OVCAR3 (cell line): ENCODE measurements around the gene PDXDC1.

DNA sequence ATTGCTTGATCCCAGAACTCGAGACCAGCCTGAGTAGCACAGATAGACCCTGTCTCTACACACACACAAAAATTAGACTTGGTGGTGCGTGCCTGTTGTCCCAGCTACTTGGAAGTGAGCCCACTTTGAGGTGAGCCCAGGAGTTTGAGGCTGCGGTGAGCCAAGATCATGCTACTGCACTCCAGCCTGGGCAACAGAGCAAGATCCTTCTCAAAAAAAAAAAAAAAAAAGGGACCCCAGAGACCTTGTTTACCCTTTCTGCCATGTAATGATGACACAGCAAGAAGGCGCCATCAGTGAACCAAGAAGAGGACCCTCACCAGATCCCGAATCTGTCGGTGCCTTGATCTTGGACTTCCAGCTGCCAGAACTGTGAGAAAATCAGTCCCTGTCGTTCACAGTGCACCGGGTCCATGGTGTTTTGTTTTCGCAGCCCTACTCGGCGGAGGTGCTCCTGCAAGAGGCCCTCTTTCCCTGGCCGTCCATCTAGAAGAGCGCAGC is 115.1 kb downstream of the SNX29 start:
- RRBS, result no CpG with 5 or more reads among the region's 13 CpGs

DNA sequence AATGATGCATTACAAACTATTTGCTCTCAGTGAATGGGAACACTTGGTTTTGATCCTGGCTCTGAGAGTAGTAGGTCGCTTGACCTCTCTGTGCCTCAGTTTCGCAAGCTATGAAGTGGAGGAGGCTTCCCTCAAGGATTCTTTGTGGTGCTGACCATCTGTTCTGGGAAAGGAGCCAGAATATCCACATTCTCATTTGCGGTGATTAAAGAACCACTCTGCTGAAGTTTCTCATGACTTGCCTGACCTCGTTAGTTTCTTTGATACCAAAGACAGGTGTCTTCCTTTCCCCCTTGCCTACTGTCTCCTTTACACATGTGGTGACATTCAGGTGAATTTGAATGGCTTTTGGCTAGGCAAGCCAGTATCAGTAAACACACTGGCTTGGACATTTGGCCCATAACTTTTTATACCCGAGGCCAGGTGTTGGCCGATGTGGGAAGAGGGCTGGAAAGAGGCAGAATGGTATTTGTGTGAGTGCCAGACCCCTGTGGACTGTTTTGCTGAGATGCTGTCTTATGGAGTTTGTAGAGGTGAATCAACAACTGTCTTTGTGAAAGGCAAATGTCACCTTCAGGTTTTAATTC is 116.1 kb downstream of the SNX29 start:
- RRBS, result no CpG with 5 or more reads among the region's 6 CpGs

GRCh38 chr16:12097250-12098174 is 121.0 kb downstream of the SNX29 start:
- RRBS, result no CpG with 5 or more reads among the region's 20 CpGs

DNA sequence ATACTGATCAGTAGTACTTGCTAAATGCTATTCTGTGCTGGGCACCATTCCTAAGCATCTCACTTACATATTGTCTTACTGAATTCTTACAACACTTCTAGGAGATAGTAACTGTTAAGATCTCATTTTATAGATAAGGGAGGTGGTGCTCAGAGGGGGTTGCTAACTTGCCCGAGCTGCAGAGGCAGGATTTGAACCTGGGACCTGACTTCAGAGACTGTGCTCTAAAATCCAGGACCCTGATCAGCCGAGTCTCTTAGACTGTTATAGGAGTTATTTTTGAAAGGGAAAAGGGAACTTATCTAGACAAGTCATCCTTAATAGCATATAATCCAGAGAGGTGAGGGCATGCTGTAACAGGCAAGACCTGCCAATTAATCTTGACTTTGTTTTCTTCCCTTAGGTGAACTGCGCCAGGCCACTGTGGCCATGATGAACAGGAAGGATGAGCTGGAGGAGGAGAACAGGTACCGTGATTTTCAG is 149.7 kb downstream of the SNX29 start:
- RRBS, result no CpG with 5 or more reads among the region's 4 CpGs

DNA sequence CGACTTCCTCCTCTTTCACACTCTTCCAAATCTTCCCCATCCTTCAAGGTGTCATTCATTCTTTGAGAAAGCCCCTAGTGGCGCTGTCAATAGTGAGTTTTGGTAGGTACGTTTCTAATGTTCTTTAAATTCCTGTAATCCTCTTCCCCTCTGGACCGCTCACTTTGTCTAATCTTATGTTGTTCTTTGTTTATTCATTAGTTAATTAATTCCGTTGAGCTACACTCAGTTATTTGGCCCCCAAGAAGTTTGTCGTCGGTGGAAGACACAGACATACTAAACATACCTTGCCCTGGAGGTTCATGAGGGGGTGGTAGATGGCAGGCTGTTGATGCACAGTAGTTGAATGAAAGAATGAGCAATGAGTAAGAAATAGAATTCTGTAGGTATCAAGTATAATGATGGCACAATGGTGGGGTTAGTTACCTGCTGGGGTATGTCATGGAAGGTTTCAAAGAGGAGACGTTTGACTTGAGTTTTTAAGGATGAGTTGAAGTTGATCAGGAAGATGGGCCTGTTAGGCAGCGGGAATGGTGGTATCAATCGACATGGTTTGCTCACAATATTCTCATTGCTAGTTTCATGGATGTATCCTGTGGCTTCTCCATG is 395.8 kb downstream of the SNX29 start:
- RRBS, result no CpG with 5 or more reads among the region's 10 CpGs

DNA sequence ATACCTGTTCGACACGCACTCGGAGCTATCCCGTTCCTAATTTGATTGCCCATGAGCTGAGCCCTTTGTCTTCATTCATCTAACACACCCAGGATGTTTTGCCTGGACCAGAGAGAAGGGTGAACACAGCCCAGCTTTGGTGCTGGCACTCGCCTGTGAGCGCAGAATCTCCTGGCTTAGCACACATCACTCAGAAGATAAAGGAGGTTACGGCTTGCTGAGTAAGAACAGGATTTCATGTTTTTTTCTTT is 267.8 kb downstream of the CPPED1 start:
- RRBS, result no CpG with 5 or more reads among the region's 7 CpGs

GRCh38 chr16:12552352-12552864 is 251.3 kb downstream of the CPPED1 start:
- RRBS, result no CpG with 5 or more reads among the region's 8 CpGs

- RRBS, result 4% methylated on average over 52 of the region's 74 CpGs
Measured at GRCh38 chr16:12901954-12902643, 701 bp downstream of the SHISA9 start.

DNA sequence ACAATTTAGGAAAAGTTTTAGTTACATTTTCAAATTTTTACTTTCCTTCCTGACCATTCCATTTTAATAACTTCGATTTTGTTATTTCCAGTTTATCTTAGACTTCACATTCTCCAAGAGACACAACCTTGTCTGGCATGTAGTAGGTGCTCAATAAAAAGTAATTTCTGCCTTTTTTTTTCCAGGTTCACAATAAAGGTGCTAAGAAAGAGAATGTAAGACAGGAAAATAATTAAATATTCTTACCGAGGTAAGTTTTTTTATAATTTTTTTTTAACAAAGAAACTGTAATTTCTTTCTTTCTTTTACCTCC is 7.9 kb downstream of the MRTFB start:
- RRBS, result no CpG with 5 or more reads among the region's 2 CpGs

DNA sequence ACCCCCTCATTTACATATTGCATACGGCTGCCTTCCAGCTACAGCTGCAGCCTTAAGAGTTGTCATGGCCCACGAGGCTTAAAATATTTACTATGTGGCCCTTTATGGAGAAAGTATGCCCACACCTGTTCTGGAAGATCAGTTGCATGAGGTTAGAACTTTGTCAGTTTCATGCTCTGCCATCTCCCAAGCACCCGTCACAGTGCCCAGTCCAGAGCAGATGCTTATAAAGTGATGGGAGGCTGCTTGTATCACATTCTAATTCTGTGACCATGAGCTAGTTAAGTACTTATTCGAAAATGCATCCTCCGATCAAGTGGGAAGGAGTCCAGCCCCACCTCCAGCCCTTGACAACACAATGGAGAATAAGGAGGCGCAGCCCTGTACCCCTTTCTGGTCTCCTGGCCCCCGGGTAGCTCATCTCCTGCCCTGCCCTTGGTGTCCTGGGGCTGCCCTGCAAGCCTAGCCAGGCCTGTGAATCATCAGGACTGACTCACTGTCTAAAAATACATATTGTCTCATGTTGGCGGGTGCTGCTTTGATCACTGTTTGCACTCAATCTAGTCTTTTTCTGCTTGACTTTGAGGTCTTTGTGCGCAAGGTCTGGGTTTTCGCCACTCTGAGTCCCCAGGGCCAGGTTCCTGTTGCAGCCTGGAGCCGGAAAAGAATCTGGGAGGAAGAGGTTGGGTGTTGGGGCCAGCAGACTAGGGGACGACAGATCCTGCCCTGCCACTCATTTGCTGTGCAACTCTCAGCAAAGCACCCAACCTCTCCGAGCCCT is 230.8 kb downstream of the PARN start:
- RRBS, result no CpG with 5 or more reads among the region's 13 CpGs

GRCh38 chr16:14486559-14487325 is 143.3 kb downstream of the PARN start:
- RRBS, result no CpG with 5 or more reads among the region's 20 CpGs

DNA sequence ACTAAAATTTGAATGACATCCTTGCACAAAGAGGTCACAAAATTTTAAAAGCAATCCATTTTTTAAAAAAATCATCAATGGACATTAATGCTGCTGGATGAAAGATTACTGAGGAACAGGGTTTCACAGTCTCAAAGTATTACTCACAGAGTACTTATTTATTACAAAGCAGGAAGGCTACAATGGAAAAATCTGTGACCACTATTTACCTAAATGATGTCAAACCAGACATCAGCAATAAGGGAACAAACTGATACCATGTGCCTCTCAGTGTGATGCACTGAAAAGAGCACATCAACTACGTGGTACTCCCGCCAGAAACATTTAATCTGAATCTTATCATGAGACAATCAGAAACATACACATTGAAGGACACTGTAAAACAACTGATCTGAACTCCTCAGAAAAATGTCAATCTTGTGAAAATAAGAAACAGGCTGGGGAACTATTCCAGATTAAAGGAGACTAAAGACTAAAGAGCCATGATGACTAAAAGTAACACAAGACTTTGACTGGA is 124.2 kb downstream of the PARN start:
- RRBS, result no CpG with 5 or more reads among the region's 2 CpGs

- RRBS, result no CpG with 5 or more reads among the region's 4 CpGs
Measured at GRCh38 chr16:14530661-14531059, 99.4 kb downstream of the PARN start.

GRCh38 chr16:14632272-14632512 is 559 bp upstream of the BFAR start:
- RRBS, result no CpG with 5 or more reads among the region's 11 CpGs

GRCh38 chr16:14974470-14975544 is at the start of gene PDXDC1:
TSS of gene PDXDC1 (plus strand) at chr16:14975026.
- RRBS, result 5% methylated on average over 15 of the region's 95 CpGs

DNA sequence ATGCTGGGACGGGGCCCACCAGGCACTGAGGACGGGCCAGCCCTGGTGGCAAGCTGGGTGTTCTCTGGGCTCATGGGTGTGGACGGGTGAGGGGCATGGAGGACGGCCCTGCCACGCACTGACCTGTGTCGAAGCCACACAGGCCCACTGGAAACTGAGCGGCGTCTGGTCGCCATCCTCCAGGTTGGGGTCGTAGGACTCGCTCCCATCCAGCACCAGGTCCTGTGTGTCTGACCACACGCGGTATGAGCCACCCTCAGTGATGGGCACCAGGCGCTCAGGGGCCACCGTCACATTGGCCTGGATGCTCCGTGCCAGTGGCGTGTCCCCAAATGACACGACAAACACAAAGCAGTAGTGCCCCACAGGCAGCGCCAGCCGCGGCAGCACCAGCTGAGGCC is 41.5 kb upstream of the RRN3 start:
- RRBS, result no CpG with 5 or more reads among the region's 21 CpGs

- RRBS, result no CpG with 5 or more reads among the region's 7 CpGs
Measured at GRCh38 chr16:15462486-15463057, 28.2 kb downstream of the BMERB1 start.

- RRBS, result no CpG with 5 or more reads among the region's 7 CpGs
Measured at GRCh38 chr16:15515260-15515602, 80.8 kb downstream of the BMERB1 start.

GRCh38 chr16:15604914-15605458 is 38.0 kb downstream of the MARF1 start:
- RRBS, result no CpG with 5 or more reads among the region's 8 CpGs

DNA sequence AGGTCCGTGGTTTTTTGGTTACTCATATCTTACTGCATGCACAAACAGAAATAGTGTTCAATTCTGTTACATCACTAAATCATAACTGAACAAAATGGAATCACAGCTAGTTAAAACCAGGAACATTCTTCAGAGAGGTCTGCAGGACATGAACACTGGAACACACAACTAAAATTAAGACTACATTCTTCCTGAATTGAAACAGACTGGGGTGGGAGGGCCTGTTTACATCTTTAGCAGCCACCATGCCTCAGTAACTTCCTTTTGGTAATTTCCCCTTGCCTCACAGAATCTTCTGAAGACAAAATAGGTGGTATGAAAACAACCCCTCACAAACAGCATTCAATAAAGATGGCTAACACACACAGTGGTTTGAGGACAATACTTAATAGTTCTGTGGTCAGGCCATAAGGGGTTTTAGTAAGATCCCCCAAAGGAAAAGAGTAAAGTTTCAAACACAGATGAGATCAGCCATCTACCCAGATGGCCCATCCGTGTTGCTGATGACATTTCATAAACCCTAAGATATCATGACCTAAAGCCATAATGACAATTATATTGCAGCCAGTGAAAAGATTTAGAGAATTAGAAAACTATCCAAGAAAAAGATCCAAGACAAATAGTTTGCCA is 6.5 kb downstream of the MARF1 start:
- RRBS, result no CpG with 5 or more reads among the region's 2 CpGs